Thoracic aorta (tissue), 1 donor: ENCODE measurements around a stretch of chr5.

DNA sequence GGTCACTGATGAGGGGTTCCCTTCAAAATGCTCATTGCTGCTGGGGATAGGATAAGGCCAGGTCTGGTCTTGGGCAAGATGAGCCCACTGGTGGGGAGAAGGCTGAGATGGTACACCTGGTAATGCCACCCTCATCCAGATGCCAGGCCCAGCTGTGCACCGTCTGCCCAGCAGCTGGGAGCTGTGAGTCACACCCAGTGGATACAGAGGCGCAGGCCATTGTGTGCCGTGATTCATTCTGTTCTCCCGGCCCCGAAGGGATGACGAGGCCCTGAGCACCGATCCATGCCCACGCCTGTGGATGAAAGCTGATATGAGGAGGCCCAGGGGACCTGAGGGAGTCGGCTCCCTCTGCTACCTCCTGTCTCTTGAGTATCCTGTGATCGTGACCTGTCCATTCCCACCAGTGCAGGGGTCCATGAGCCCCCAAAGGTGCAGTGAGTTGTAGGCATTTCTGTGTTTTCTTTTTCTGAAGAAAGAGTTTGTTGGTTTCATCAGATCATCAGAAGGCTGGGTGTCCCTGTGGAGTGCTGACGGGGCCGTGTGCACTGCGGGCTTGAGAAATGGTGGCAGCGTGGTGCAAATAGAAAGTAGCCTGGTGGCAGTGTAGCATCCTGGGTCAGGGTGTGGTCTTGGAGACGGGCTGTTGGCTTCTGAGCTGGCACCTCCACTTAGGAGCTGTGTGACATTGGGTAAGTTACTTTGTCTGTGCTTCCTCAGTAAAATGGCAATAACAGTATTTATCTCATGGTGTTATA lies 10.2 kb upstream of the NDST1 start:
- RAMPAGE, long total RNA, result no peak

DNA sequence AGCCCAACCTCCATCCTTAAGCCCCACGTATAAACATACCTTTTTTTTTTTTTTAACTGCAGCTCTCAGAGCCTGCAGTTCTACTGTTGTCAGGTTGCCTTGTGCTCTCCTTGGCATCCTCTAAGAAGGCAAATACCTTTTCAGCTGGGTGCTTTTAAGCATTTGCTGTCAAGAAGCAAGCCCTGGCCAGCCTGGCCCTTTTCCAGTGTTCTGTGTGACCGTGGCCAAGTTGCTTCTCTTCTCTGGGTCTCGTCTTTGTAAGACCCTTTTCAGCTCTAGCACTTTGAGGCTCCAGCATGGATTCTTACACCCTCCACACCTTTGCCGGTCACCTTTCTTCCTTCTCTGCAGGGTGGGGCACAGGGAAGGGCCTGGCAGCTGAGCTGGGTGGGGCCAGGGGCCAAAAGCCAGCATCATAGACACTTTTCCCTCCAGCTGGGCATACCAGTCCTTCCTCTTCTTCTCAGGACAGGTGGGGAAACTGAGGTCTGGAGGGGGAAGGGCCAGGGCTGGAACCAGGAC lies 643 bp upstream of the NDST1 start:
- RAMPAGE, long total RNA, result no peak

DNA sequence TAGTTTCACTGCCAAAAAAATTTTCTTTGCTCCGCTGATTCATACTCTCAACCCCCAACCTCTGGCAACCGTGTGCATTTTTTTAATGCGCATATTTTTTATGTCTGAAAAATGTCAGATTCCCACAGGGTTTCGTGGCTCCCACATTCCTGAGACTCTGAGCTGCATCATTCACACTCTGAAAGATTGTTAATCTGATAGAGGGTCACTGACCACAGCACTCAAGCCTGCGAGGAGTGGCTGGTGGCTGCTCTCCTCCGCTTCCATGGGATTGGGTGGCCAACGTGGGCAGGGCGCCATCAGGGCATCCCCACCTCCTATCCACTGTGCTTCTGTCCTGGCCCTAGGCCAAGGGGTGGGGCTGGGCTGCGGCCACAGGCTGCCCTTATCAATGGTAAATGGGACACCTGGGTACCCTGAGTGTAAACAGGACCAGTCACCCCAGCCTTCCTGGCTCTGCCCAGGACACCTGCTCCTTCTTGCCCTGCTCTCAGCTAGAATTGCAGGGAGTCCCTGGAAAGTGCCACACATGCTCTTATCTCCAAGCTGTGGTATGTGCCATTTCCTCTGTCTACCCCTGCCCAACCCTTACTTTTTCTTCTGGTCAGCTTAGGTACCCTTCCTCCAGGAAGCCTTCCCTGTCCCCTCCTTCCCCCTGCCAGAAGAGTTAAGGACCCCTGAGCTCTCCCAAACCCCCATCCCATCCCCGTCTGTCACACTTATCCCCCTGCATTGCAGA lies 9.8 kb downstream of the NDST1 start:
- RAMPAGE, long total RNA, result no peak

GRCh38 chr5:150533156-150533567 lies 25.2 kb downstream of the NDST1 start:
- RAMPAGE, long total RNA, result no peak

DNA sequence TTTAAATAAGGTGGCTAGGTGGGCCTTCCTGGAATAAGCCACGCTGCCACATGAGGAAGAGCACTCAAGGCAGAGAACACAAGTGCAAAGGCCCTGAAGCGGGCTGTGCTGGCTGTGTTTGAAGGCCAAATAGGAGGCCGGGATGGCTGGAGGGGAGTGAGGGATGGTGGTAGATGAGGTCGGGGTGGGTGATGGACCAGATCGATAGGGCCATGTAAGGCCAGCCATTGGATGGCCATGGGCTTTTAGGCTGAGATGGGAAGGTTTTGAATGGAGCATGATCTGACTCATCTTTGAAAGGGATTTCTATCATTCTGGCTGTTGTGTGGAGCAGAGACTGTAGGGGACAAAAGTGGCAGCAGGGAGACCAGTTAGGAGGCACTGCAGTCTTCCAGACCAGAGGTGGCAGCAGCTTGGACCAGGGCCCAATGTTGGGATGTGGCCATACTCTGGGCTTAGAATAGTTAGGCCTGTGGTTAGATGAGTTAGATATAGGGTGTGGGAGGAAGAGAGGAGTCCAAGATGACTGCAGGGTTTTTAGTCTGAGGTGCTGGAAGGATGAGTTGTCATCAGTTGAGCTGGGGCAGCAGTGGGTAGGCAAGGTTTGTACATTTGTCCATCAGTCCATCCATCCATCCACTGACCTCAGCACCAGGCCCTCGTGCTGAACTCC lies 30.3 kb downstream of the NDST1 start:
- RAMPAGE, long total RNA, result no peak

- RAMPAGE, long total RNA, result no peak
These were observed 13.0 kb downstream of the MYOZ3 start for GRCh38 chr5:150673951-150674616.

- RAMPAGE, long total RNA, result no peak
These were observed 7.7 kb downstream of the RBM22 start for GRCh38 chr5:150693202-150693527.

- RAMPAGE, long total RNA, result no peak
These were observed 5.0 kb downstream of the SMIM3 start for GRCh38 chr5:150783460-150783972.

- RAMPAGE, long total RNA, result no peak
These were observed 11.7 kb downstream of the SMIM3 start for GRCh38 chr5:150790091-150790866.

GRCh38 chr5:150946683-150947013 lies 41.9 kb upstream of the ZNF300 start:
- RAMPAGE, long total RNA, result no peak

DNA sequence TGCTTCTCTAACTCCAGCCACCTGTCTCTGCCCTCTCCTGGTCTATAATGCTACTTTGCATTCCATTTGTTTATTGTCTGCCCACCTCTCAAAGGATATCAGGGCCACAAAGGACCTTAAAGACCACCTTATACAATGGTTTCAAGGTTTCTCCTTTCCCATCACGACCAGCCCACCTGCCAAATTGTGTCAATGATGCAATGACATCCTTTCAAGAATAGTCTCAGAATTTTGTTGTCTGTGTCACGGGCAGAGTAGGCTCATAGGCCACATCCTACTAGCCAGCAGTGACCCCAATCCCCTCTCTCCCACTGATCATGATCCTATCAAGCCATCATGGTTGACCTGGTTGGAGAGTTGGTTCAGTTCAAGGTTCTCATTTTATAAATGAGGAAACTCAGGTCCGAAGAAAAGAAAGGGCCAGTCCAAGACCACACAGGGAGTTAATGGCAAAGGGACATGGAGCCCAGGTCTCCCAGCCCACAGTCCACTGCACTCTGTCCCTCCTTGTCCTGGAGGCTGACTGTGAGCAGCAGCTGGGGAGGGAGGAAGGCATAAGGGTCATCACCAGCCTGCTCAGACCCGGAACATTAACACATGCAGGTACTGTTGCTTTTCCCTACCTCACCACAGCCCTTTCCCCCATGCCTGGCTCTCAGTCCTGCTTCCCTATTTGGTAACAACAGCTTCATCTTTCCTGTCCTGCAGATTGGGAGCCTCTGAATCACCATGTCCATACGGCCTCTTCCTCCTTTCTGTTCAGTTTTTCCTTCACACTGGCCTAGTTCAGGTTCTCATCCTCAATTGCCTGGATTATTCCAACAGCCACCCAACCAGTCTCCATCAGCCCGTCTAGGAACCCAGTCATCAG lies 3.9 kb downstream of the GPX3 start:
- RAMPAGE, long total RNA, result no peak

GRCh38 chr5:151027847-151028280 lies 7.5 kb downstream of the GPX3 start:
- RAMPAGE, long total RNA, result start-site peak on the plus strand at chr5:151027918-151028401, 1,134 reads

GRCh38 chr5:151075655-151076367 lies 5.0 kb downstream of the TNIP1 start:
- RAMPAGE, long total RNA, result no peak

DNA sequence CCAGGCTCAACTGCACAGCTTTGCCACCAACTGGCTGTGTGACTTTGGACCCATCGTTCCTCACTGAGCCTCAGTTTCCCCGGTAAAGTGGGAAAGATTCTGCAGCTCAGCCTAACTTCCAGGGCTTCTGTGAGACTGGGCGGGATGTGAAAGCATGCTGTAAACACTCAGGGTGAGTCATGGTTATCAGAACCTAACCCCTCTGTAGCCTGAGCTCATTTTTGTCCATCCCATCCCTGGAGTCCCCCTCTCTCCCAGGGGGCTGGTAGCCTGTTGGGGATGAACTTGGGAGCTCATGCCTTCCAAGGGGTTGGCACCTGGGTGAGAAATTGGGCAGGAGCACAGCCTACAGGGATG lies 2.3 kb downstream of the CCDC69 start:
- RAMPAGE, long total RNA, result no peak

DNA sequence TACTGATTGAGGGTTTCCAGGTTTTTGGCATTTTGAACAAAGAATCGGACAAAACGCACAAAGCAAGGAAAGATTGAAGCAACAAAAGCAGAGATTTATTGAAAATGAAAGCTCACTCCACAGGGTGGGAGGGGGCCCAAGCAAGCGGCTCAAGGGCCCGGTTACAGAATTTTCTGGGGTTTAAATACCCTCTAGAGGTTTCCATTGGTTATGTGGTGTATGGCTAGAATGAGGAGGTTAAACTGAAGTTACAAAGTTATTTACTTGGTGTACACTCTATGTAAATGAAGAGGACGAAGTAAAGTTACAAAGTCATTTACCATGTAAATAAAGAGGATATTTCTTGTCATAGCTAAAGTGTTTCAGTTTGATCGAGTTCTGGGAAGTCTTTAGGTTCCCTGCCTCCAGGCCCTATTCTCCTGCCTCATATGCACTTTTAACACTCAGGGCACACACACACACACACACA lies 10.7 kb upstream of the GM2A start:
- RAMPAGE, long total RNA, result no peak

GRCh38 chr5:151493469-151494138 lies 46.2 kb downstream of the SLC36A1 start:
- RAMPAGE, long total RNA, result no peak

DNA sequence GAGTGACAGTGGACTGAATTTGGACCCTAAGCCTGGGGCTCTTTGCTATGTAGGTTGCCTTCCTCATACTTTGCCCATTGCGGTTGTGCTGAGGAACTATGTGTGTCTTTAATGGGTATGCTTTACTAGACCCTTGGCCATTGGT lies 46.6 kb downstream of the SLC36A1 start:
- RAMPAGE, long total RNA, result no peak

- RAMPAGE, long total RNA, result no peak
These were observed 16.6 kb upstream of the SPARC start for GRCh38 chr5:151703233-151703783.

- RAMPAGE, long total RNA, result no peak
These were observed 1.4 kb downstream of the G3BP1 start for GRCh38 chr5:151773214-151773573.

DNA sequence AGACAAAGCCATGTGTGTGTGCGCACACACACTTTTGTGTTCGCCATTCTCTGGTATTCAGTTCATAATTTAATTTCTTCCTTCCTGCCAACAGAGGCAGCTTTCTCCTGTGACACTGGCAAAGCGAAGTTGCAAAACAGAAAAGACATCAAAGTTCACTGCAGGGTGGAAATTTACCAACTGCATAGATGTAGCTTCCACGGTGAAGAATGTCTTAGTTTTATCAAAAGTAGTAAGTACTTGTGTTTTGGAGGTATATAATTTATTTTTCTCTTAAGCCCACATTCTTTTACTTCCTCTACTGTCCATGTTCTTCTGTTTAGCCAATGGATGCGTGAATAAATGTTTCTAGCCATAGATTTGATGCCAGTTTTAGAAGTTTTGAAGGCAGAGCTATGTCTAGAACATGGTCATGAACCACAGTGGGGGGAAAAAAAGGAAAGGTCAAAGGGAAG lies 536.6 kb upstream of the GRIA1 start:
- RAMPAGE, long total RNA, result no peak